Mononuclear cell (primary cell): ENCODE measurements around the gene SLC25A36.

DNA sequence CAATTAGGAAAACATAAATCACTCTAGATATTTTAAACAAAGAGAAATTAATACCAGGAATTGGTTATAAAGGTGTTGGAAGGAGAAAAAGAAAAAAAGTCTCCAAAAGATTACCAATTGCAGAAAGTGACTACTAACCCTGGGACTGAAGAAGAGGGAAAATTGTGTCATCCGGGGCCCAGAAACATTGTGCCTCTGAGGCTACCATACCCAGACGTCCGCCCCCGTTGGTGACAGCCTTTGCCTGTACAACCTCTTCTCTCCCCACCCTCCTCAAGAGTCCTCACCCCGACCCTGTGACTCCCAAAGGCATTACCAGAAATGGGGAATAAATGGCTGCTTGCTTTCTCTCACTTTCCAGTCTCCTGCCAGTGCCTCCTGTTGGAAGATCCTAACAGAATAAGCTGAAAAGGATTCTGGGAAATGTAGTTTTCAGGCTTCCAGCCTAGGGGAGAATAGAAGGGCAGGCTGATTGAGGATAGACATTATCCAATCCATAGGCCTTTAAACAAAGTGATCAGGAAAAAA lies 30.8 kb upstream of the SLC25A36 start:
- RRBS = no CpG with 5 or more reads among the region's 5 CpGs

DNA sequence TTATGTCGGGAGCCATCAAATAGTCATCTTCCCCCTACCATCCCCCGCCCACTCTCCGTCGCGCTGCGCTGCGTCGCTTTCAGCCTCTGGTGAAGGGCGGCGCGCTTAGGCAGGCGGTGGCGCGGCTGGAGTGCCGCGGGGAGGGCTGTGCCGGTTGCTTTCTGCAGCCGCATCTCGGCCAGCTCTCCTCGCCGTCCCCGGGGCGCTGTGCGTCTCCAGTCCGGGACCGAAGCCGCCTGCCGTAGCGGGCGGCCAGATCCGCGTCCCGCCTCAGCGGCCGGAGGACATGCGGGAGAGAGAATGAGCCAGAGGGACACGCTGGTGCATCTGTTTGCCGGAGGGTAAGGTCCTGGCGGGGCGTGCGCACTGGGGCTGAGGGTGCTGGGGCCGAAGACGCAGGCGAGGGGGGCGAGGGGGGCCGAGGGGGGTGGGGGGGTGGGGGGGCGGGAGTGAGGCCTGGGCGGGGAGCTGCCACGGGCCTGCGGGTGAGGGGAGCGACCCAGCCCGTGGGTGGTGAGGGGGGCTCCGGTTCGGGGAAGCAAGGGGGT lies at the start of gene SLC25A36:
Gene SLC25A36 (plus strand): TSS at position 82 of the 548 bp plus-strand sequence.
- RRBS = 2% methylated on average over 20 of the region's 54 CpGs

- RRBS = 2% methylated on average over 17 of the region's 55 CpGs
These were observed 975 bp downstream of the SLC25A36 start for GRCh38 chr3:140942303-140943319.

DNA sequence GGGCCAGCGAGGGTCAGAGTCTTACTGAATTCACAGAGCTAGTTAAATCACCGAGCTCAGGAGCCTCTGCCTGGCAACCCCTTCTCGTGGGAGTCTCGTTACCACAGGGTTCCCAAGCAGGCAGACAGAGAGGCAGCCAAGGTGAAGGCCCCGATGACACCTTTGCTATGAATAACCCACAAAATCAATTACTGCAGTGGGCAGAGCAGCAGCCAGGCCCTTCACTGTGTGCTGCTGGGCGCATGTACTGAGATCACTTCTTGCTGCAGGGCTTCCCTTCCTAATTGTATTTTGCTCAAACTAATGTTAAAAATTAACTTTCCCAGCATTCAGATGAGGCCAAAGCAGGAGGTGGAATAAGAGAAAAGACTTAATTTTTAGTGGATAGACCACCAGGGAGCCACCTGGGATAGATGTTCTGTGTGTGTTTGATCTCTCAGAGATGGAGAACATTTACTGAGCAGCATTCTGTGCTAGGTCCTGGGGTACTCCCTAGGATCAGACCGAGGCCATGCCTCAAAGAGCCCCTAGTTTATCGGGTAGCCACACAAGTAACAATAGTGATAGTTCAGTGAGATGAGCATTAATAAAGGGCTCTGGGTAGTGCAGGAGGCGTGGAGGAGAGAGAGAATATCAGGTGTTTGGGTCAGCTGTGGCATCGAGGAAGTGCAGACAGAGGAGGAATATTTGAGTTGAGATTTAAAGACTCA lies 57.1 kb downstream of the SPSB4 start:
- RRBS = no CpG with 5 or more reads among the region's 10 CpGs

DNA sequence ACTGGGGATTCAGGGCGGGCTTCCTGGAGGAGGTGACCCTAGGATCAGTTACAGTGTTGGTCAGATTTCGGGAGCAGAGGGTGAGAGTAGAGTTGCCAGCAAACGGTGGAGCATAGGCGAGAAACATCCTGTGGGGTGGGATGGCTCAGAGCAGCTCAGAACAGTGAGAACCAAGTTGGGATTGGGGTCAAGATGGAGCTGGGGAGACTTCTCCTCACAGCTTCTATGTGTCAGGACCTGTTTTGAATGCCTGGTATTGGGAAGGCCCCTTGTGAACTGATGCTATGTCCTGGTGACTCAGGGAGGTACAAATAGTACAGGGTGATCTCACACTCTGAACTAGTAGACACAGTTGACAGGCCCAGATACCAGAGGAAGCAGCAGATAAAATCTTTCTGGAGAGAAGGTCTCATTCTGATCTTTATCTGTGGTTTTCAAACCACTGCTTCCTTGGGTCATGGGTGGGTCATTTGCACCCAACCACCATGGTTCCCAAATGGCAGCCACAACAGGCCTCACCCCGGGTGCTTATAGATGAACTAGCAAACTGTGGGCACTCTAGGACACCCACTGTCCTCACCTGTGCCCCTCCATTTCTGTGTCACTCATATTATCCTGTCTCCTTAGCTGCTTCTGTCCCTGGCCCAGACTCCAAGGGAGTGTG lies 43.3 kb downstream of the PXYLP1 start:
- RRBS = no CpG with 5 or more reads among the region's 5 CpGs

DNA sequence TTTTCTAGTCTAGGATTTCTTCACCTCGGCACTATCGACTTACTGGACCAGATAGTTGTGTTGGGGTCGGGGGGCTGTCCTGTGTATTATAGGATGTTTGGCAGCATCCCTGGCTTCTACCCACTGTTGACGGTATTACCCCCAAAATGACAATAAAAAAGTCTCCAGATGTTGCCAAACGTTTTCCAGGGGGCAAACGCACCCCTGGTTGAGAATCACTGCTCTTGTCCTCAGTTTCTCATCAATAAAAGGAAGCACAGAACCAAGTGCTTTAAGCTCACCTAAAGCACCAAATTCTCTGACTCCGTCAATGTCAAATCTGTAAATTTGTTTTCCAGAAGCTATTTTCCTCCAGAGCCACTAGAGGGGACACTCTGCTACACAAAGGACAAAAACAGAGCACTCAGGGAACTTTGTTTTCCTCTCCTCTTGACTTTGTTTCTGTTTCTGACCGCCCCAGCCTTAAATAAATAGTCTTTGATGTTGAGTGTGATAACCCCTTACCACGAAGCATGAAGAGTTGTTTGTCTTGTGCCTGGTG lies 7.6 kb upstream of the ZBTB38 start:
- RRBS = no CpG with 5 or more reads among the region's 9 CpGs

GRCh38 chr3:141361211-141361449 lies 7.2 kb upstream of the ZBTB38 start:
- RRBS = no CpG with 5 or more reads among the region's 2 CpGs

GRCh38 chr3:141410207-141411216 lies 42.2 kb downstream of the ZBTB38 start:
- RRBS = no CpG with 5 or more reads among the region's 7 CpGs

- RRBS = no CpG with 5 or more reads among the region's 3 CpGs
These were observed 53.2 kb downstream of the ZBTB38 start for GRCh38 chr3:141421521-141421975.

DNA sequence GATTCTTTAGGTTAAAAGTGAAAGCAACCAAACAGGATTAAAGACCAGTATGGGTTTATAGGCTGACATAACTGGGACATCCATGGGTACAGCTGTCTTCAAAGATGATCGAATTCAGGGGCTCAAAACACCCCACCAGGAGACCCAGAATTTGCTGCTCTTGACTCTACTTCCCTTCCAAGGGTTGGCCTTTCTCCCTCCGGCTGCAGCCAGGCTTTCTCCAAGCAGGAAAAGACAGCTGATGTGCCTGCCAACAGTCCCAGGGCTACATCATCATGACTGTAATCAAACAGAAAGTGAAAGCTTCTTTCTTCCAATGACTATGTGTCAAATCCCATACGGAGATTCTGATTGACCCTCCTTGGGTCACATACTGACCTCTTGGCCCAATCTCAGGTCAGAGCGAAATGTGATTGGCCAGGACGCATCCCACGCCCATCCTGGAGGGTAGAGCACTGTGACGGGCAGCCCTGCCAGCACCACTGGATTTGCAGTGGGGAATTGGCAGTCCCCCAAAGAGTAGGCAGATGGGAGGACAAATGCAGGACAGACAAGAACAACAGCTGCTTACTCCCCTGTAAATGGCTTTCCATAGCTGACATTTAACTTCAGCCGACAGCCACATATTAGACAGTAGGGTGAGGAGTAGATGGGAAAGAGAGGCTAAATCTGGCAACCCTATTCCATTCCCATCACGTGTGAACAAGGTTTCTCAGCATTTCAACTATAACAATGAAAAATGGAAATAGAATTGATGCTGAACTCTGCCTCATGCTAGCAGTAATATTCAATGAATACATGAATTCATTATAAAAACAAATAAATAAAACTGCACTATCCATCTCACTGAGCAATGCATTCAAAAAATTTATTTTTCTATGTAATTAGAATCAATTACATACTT lies 51.2 kb upstream of the RNF7 start:
- RRBS = no CpG with 5 or more reads among the region's 9 CpGs

- RRBS = no CpG with 5 or more reads among the region's 4 CpGs
These were observed 32.9 kb downstream of the GRK7 start for GRCh38 chr3:141796212-141796478.

- RRBS = no CpG with 5 or more reads among the region's 13 CpGs
These were observed 33.4 kb downstream of the GRK7 start for GRCh38 chr3:141796479-141797084.

- RRBS = no CpG with 5 or more reads among the region's 5 CpGs
These were observed 24.9 kb upstream of the ATP1B3 start for GRCh38 chr3:141851435-141852015.

DNA sequence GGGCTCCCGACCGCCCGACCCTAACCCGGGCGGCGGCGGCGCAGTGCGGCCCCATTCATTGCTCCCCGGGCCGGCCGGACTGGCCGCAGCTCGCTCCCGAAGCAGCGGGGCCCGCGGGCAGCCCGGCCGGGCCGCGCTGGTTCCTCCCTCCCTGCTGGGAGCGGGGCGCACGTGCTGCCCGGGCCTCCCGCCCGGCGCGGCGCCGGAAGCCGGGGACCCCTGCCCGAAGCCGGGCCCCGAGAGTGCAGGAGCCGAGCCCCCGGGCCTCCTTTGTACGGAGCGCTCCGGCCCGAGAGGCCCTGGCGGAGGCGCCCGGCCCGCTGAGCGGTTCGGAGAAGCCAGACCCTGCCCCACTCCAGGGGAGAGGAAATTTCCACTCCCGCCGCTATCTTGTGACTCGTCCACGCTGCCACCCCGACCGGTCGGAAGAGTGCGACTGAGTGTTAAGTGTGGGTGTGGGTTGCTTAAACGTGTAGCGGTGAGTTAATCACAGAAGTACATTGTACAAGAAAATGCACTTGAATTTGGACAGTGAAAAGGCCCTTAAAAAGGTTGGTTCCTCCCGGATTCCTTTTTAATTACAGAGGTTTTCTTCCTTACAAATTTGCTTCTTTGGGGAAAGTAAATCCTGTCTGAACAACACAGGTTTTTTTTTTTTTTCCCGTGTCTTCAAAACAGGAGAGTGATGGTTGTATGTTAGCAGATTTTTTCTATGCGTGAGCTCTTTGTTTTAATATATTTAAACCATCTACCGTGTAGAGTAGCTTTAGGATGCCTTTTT lies 759 bp downstream of the ATP1B3 start:
- RRBS = 2% methylated on average over 30 of the region's 62 CpGs

DNA sequence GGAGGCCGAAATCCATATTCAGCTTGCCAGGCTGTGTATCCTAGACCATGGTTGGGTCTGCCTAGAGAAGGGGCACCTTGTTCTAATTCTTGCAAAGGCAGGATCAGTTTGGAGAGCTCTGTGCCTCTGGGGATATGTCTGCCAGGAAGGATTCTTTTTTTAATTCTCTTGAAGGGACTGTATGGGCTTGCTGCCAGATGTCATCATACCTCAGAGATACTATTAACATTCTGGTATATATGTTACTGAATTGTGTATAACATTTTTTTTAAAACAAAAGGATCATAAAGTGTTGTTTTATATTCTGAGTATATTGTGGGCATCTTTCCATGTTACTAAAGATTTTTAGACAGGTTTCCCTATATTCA lies 2.4 kb downstream of the ATP1B3 start:
- RRBS = no CpG with 5 or more reads among the region's 1 CpG

DNA sequence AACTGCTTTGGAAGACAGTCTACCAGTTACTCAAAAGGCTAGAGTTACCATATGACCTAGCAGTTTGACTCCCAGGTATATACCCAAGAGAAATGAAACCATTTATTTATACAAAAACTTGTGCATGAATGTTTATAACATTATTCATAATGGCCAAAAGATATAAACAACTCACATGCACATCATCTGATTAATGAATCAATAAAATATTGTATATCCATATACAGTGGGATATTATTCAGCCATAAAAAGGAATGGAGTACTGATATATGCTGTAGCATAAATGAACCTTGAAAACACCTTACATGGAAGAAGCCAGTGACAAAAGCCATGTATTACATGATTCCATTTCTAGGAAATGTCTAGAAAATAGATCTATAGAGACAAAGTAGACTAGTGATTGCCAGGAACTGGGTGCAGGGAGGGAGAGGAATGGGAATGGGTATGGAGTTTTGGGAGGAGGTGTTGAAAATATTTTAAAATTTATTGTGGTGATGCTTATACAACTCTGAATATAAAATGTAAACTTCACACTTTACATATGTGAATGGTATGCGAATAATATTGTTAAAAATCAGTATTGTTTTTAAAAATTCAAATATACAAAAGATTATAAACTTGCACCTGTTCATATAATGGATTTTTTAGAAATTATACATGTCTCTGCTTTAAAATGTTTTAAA lies 22.4 kb downstream of the ATP1B3 start:
- RRBS = no CpG with 5 or more reads among the region's 1 CpG

DNA sequence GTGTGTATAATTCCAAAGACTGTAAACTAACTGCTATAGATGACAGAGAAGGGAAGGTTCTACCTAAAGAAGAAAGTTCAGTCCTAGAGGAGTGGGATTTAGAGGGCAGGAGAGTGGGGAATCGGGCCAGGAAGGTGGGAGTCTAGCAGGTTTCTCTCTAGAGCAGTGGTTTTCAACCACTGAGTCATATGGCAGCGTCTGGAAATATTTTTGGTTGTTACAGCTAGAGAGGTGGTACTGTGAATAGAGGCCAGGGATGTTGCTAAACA lies 28.6 kb downstream of the ATP1B3 start:
- RRBS = no CpG with 5 or more reads among the region's 2 CpGs

DNA sequence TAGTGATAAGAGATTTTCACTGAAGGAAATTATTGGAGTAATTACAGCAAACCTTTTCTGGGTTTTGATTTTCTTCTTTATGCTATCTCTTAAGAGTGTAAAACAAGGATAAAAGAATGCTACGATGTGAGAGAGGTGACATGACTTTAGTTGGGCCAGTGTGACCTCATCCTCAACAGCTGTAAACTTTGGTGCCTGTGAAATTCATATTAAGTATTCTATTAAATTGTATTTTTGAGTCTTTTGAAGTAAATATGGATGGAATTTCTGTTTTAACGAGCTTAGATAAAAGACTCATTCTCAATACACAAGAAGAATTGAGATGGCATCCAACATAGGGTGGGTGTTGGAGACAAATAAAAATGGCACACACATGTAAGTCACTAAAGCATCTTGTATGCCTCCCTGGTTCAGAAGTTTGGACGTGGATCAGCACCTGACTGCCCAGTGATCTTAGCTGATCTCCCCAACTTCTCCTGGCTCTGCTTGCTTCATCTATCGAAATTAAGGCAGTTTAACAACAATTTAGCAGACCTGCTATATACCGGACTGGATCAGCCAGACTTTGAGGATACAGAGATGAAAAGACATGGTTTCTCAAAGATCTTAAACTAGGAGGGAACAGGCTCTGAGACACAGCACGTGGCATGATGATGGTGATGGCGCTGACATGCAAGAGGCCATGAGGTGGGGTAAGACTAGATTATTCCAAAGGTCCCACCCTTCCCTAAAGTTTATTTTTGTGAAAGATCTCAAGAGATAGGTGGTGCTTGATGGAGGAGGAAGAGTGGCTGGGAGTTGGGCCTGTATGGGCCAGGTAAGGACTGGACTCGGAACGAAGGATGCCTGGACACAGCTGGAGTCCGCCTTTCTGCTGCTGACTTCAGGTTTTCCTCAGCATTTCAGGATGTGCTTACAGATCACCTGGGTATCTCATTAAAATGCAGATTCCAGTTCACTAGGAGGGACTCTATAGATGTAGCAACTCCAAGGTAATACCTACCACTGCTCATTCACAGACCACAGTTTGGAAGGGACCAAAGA lies 51.1 kb downstream of the ATP1B3 start:
- RRBS = no CpG with 5 or more reads among the region's 10 CpGs

DNA sequence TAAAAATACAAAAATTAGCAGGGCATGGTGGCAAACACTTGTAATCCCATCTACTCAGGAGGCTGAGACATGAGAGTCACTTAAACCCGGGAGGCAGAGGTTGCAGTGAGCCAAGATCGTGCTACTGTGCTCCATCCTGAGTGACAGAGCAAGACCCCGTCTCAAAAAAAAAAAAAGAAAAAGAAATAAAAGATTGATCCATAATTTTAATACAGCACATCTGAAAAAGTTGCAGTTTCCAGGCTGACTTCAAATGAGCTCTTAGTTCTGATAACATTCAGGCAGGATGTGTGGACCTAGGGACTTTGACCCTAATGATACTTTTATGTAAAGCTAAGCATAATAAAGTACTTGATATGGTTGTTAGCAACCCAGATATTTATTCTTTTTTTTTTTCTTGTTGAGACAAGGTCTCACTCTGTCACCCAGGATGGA lies 10.7 kb upstream of the GK5 start:
- RRBS = no CpG with 5 or more reads among the region's 3 CpGs

DNA sequence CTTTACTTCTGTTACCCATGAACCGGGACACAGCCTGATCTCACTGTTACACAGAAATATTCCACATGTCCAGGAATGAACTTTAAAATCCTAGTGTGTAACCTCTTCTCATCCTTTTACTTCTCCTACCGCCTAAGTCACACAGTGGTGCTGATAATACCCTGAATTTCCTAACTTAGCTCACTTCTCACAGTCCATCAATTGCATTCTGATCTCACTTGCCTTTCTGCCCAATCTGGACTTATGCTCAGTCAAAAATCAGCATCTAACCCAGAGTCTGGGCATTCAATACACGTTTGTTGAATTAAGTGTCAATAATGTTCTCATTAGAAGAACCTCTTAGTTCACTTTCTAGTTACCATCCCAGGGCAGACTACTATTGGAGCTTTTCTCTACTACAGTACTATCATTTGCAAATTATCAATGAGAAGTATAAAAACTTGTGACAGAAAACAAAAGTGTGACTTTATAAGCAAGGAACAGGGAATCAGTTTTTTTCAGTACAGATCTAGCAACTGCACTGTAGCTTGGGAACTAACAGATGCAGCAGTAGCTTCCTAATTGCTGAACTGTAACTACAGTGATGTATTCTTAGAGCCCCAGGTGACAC lies 17.0 kb downstream of the XRN1 start:
- RRBS = no CpG with 5 or more reads among the region's 3 CpGs